HT-29 (cell line): ENCODE results near the genes HARS2, PCDHA1, PCDHGA10 and DELE1.

DNA sequence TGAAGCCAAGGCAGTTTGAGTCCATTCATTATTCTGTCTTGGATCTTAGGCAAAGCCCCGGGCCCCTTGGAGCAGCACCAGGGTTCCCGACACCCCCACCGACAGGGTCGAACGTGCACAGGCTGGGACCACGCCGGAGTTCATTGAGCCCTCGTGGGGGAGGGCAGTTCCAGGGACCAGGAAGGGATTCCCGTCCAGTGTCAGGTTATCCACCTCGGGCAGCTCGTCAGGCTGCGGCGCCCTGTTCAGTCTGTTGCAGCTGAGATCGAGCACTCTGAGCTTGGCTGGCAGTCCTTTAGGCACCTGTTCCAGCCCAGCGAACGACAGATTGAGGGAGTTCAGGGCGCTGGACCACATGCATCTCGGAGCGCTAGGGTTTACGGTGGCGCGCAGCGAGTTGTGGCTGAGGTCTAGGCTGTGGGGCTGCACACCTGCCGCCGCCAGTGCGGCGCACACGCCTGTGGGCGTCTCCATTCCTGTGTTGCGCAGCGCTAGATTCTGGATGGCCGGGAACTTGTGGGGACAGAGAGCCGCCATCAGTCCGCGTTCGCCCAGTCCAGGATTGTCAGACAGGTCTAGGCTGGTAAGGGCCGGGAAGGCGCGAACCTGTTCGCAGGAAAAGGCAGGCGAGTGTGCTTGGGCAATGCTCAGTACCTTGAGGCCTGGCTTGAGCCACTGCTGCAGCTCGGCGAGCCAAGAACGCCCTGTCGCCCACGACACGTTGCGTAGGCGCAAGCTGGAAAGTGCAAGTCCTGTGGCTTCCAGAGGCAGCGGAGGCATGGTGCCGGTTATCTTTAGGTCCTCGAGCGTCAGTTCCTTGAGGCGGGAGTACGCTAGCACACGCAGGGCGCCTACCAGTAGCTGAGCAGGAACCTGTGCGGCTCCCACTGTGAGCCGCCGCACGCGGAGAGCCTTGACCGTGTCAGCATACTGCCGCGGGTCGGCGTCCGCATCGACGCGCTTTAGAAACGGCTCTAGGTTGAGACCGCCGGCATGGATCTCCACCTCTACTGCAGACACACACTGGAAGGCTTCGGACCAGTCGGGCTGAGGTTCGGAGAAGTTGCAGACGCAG is 827 bp downstream of the CD14 start:
- RAMPAGE, long total RNA, result no peak

DNA sequence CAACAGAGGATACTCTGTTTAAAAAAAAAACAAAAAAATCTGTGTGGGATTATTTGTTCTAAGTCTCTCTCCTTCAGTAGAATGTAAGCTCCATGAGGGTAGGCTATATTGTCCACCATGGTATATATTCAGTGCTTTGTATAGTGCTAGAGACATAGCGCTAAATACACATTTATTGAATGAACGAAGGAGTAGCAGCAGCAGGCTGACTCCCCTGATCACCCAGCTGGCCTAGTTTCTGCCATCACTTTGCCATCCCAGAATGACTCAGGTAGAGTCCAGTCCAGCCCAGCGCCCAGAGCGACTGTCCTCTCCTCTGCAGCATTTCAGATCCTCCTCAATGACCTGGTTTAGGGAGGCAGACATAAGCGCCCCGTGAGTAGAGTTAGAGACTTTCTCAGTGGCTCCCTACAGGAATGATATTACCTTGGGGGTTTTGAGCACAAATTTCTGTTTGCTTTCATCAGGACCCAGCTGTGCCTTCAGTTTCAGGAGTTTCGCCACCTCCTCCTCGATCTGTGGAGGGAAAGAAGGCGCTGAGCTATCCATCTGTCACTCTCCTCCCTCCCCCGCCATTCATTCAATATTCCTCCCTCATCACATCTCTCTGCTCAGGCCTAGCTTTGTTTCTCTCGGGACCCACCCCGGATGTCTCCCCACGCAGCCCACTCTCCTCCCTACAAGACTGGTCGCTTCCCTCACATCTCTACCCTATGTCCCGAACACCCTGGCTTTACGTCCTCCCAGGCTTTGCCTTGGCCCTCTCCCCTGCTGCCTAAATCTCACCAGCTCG is 545 bp downstream of the HARS1 start:
- RAMPAGE, long total RNA, result no peak

- RAMPAGE, long total RNA, result start-site peak on the plus strand at chr5:140691436-140691646, 18 and 40 reads in 2 replicates
Observed at GRCh38 chr5:140691222-140692042, at the start of gene HARS2. TSS of gene HARS2 (plus strand) at chr5:140691455.

DNA sequence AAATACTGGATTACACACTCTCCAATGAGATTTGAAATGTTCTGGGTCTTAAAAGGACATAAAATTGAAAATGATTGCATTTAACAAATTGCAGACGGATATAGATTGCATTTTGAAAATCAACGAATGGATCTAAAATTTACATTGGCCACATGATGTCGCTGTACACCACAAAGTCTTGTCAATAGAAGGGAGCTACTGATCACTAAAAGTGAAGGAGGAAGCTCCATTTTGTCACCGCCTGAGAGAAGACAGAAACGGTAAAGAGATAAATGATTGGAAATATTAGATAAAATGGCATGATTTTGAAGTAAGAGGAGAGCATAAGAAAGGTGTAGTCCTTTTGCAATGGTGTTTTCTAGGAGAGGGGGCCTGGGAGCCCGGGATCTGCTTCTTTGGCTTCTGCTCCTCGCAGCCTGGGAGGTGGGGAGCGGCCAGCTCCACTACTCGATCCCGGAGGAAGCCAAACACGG is at the start of gene PCDHA1:
TSS of gene PCDHA1 (plus strand) at position 198 of the 473 bp plus-strand sequence.
- RAMPAGE, long total RNA, result no peak

GRCh38 chr5:141319374-141319834 is 1.2 kb downstream of the TAF7 start:
- RAMPAGE, long total RNA, result no peak

- RAMPAGE, long total RNA, result no peak
Observed at GRCh38 chr5:141325999-141326866, 4.1 kb upstream of the PCDHGA1 start.

DNA sequence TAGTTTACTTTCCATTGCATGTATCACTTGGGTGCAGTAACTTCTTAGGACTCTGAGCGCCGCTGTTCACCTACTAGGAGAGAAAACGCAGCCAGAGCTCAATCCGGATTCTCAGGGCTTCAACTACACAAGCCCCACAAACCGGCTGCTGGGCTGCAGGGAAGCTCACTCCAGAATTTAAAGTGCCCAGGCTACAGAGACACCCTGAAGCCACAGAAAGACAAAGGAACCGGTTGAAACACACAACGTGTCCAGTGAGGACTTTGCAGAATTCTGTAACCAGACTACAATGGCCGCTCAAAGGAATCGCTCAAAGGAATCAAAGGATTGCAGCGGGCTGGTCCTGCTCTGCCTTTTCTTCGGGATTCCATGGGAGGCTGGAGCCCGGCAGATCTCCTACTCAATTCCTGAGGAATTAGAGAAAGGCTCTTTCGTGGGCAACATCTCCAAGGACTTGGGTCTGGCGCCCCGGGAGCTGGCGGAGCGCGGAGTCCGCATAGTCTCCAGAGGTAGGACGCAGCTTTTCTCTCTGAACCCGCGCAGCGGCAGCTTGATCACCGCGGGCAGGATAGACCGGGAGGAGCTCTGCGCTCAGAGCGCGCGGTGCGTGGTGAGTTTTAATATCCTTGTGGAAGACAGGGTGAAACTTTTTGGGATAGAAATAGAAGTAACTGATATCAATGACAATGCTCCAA is at the start of gene PCDHGA10:
TSS of gene PCDHGA10 (plus strand) at position 101 of the 695 bp plus-strand sequence.
- RAMPAGE, long total RNA, result no peak

DNA sequence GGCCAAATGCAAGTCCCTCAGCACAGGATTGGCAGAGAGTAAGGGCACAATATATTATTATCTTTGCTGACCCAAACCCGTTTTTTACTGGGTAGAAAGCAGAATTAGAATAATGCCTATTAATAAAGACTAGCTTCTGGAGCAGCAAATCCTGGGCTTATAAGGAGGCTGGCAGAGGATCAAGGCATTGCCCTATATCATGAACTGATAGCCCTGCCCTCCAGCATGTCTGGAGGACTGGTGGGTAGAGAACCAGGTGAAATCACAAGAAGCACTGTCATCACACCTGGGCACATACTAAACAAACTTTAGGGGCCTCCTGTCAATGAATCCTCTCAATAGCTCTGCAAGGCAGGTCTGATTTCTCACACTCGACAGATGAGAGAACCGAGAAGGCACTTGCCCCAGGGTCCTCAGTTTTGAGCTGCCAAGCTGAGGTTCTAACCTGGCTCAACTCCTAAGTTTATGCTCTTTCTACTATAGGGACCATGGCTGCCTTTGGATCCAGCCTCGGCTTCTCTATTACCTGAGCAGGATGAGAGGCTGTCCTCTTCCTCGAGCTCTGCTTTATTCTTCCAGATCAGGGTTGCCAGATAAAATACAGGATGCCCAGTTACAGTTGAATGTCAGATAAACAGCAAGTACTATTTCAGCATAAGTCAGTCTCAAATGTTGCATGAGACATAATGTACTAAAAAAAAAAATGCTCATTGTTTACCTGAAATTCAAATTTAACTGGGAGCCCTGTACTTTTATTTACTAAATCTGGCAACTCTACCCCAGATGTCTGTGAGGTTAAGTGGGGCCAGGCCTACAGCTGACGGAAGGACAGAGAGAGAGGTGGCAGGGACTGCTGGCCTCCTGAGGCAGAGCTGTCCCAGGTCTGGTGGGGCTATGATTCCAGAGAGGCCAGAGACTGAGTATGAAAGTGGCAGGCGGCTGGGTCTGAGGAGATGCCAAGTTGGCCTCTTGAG is 18.0 kb downstream of the PCDHGC5 start:
- RAMPAGE, long total RNA, result no peak

- RAMPAGE, long total RNA, result no peak
Observed at GRCh38 chr5:141509549-141509952, 20.7 kb downstream of the PCDHGC5 start.

GRCh38 chr5:141586817-141587326 is 31.9 kb downstream of the DIAPH1 start:
- RAMPAGE, long total RNA, result no peak

DNA sequence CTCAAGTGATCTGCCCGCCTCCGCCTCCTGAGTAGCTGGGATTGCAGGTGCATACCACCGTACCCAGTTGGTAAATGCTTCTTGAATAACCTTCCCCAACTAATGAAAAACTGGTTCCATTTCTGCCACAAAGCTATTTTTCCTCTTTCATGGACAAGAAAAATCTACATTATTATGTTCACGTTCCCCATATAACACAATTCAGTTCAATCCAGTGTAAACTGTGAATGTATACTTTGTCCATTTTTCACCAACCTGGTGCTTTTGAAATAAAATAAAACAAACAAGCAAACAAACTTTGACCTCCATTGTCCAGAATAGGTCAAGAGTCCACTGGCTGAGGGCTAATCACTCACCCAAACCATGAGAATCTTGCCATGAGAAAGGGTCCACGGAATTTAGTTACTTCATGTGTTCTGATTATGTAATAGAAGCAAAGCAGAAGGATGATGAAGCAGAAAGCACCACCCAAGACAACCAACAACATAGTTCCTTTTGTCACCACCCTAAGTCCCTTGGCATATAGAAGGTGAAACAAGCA is 28.7 kb downstream of the DIAPH1 start:
- RAMPAGE, long total RNA, result no peak

GRCh38 chr5:141608222-141609166 is 10.3 kb downstream of the DIAPH1 start:
- RAMPAGE, long total RNA, result no peak

DNA sequence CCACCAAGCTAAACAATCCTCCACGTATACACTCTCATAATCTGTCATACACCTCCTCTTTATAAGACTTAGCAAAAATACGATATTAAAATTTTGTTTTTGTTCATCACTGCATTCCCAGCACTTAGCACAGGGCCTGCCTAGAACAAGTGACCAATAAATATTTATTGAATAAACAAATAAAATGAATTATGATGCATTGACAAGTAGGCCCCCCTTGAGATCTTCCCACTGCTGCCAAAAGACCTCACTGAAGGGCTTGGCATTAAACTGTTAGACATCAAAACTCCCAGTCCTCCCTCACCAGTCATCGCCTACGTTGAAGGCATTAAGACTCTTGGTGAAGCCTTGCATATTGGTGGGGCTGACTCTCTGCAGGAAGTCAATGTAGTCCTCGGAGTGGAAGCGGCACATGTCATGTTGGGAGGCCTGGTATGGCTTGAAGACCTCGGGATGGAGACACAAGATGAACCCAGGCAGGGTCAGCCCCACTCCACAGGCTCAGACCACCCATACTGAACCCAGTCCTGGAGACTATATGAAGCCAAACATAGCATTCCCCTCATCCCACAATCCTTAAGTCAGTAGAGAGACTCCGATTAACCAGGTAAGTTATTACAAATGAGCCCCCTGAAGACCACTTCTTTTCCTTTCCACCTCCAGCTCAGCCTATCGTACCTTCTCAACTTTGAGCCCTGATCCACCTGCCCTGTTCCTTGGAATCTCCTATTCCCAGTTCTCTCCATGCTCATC is 2.0 kb downstream of the HDAC3 start:
- RAMPAGE, long total RNA, result no peak

GRCh38 chr5:141649181-141649813 is 1.9 kb downstream of the FCHSD1 start:
- RAMPAGE, long total RNA, result no peak

DNA sequence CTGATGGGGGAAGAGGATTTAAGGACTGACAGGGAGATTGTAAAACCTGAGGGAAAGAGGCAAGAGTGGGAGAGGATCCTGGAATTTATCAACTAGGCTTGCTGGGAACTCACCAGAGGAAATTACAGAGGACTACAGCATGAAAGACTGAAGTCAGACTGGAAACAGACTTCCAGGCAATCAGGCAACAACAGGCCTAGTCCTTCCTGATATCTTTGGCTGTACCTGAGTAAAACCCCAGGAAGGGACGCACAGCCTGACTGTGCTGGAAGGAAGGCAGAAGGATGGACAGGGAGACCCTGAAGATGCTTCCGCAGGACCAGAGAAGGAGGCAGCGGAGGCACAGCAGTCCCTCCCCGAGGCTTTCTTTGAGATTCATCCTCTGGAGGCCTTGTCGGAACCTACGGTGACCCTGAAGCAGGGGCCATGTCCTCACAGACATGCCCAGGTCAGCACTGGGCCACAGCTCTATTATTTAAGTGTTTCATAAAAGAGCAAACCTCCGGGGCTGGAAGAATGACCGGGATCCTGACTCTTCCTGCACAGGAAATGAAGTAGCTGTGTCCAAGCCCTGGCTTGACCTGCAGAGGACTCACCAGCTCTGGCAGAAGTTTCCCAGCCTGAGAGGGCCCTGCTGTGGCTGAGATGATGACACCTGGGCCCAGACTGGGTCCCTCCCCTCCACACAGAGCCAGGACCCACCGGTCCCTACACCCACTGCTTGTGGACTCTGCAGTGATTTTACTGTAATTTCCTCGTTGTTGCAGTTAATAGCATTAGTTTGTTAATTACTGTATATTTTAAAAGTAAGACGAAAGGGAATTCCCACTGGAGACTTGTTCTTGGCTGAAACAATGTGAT is 72.4 kb downstream of the PCDH1 start:
- RAMPAGE, long total RNA, result no peak

- RAMPAGE, long total RNA, result no peak
Observed at GRCh38 chr5:141843093-141844312, 34.7 kb downstream of the PCDH1 start.

DNA sequence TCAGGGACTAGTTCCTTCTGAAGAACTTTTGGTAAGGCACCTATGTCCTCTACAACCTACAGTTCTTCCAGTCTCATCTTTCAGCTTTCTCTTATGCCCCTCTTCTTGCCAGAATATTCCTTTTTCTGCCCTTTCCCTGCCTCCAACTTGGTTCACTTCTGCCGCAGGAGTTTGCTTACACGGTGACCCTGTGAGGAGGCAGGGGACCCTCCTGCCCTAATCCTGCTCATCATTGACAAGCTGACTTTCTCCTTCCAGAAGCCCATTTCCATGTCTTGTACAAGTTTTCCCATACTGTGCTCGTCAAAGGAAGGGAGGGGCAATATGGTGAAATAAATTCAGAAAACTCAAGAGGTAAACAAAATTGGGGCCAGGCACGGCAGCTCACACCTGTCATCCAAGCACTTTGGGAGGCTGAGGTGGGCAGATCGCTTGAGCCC is 18.3 kb downstream of the PCDH1 start:
- RAMPAGE, long total RNA, result no peak

DNA sequence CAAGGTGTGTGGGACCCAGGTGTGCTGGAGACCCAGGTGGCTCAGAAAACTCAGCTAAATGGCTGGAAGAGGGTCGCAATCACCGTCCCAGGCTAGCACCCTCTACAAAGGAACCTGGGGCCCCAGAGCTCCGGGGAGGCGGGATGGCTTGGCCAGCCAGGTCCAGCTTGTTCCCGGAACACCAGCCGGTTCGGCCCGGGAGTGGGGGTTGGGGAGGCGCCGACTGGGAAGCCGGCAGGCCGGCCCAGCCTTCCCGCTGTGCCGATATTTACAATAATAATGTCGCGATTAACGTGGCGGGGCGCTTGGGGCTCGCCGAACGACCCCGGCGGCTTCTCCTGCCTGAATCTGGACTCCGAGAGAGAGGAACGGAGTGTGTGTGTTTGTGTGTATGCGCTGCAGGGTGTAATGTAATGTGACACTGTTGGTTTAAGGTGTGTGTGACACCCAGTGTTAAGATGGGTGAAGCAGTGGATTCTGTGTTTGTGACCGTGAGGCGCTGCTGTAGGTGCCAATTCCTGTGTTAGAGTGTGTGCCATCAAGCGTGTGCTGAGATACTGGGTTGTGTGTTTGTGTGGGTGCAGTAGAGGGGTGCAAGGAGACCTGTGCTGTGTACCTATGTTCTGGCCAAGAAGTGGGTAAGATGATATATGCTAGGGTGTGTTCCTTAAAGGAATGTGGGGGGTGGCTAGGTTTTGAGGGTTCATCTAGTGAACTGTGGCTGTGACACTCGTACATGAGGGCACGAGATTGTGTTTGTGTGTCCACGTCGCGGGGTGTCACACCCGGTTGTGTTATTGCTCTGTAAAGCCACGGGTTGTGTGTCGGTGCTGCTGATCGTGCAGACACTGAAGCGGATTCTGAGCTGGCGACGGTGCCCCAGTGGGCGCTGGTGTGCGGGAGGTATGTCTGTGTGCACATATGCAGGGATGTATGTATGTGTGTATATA is 1.1 kb downstream of the PCDH1 start:
- RAMPAGE, long total RNA, result no peak

GRCh38 chr5:141923194-141924516 is at the start of gene DELE1:
TSS of gene DELE1 (plus strand) at chr5:141923871.
- RAMPAGE, long total RNA, result no peak

GRCh38 chr5:141951433-141951838 is 6.6 kb downstream of the PCDH12 start:
- RAMPAGE, long total RNA, result no peak